Ishikawa (cell line): ENCODE measurements around the genes AQP11, AAMDC and NDUFC2.

- RRBS, result no CpG with 5 or more reads among the region's 2 CpGs
Measured at GRCh38 chr11:77252815-77253290, 48.6 kb downstream of the GDPD4 start.

- RRBS, result 1% methylated on average over 50 of the region's 103 CpGs
Measured at GRCh38 chr11:77589311-77590334, at the start of gene AQP11. AQP11 (plus strand) TSS chr11:77589953.

DNA sequence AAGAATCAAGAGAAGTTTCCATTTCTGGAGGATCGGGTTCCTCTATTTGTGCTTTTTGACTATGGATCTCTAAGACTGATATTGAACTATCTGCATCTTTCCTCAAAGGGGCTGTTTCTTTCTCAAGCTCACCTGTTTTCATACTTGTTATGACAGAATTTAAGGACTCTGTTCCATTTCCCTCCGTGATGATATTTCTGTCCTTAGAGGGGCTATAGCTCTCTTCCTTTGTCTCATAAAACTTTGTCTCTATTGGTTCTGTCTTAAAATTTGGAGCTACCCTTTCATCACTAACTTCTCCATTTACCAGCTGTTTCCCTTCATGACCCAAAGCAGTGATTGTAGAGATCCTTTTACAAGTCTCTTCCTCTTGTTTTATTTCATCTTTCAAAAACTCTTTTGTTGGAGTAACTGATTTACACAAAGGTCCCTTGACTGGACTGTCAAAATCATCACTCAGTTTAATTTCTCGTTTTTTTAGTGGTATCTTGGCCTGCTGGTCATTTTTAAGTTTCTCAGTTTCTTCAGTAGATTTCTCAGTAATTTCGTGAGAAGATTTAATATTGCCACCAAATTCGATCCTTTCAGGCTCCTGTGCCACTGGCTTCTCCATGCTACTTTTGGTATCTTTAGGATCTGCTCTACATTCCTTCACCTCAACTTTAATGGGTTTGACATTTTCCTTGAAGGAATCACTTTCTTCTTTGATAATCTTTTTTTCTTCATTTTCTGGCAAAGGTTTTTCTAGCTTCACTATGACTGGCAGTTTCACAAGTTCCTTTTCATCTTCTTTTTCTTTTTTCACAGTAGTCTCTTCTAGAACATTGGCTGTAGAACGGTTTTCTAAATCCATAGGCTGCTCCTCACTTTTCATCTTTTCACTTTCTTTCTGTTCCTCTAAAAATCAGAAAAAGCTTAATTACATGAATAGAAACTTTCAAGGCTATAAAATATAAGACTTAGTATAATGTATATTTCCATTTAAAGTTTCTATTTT, 64.3 kb upstream of the CLNS1A start:
- RRBS, result no CpG with 5 or more reads among the region's 6 CpGs

DNA sequence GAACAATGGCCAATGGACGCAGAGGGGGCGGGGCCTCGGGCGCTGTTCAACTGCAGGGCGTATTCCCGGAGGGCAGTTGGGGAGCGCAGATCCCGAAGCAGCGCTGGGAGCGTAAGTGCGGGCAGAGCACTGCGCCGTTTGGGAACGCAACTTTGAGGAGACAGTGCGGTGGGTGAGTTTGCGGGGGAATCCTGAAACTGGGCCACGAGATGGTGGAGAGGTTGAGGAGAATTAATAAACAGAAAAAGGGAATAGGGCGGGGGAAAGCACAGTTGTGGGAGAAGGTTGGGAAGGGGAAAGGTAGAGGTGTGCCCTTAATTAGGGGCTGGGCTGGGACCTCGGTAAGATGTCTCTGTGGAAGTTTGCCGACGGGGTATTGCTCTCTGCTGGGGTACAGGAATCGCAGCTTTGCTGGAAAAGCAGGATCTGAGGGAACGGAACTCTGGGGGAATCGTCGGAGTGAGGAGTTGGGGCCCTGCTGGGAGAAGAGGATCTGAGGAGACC, at the start of gene AAMDC:
AAMDC (plus strand) TSS at position 75 of the 504 bp plus-strand sequence.
- RRBS, result no CpG with 5 or more reads among the region's 25 CpGs

- RRBS, result no CpG with 5 or more reads among the region's 13 CpGs
Measured at GRCh38 chr11:78039856-78040866, 17.1 kb upstream of the KCTD14 start.

DNA sequence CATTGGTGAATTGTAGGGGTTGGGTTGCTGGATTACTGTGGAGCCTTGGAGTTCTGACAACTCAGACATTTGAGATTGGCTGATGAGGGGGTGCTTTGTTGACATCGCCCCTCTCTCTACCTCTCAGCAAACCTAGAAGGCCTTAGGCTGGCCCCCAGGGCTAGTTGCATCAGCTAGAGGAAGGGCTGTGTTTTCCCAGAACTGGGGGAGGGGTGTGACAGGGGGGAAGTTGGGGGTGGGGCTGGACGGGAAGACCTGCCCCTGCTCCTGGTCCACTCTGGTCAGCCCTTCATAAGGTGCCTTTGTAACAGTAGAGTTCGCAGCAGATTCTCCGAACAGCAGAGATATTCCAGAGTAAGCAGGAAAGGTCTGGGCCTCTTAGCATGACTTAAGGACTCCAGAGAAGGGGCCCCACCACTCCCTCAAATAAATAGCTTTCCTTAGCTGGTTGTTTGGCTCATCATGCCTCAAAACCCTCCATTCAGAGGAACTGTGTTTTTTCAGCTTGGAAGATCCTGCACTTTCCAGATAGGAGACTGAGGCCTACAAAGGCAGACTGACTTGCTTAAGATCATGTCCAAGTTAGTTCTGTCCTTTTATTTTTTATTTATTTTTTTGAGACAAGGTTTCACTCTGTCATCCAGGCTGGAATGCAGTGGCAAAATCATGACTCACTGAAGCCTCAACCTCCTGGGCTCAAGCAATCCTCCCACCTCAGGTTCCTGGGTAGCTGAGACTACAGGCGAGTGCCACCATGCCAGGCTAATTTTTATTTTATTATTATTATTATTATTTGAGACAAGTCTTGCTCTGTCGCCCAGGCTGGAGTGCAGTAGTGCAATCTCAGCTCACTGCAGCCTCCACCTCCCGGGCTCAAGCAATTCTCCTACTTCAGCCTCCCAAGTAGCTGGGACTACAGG, 12.3 kb upstream of the THRSP start:
- RRBS, result no CpG with 5 or more reads among the region's 7 CpGs

- RRBS, result 2% methylated on average over 5 of the region's 28 CpGs
Measured at GRCh38 chr11:78078853-78079526, 672 bp downstream of the NDUFC2 start.

DNA sequence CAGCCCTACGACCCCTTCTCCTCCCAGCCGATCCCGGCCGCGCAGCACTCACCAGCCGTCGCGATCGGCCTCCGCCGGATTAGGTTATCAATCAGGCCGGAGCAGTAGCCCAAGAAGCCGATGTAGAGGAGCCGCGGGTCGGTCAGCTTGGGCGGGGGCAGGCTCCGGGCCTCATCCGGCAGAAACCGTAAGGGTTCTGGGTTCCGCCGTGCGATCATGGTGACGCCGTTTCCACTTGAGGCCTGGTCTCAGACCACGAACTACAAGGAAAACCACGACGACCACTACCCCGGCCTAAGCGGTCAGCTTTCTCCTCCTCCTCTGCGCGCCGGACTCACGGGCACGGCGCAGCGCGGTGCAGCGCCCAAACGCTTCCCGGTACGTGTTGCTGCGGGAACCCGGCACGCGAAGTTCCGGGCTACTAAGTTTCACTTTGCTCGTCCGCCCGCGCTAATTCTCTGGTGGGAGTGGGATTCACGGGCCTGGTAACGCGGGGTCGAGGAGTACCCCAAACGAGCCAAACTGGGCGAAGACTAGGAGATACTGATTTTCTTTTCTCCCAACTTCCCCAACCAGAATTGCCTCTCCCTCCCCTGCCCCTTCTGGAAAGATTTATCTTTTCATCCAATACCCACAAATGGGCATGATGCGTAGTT, at the start of gene NDUFC2:
NDUFC2 (minus strand) TSS at position 336 of the 656 bp plus-strand sequence.
- RRBS, result 1% methylated on average over 35 of the region's 58 CpGs

DNA sequence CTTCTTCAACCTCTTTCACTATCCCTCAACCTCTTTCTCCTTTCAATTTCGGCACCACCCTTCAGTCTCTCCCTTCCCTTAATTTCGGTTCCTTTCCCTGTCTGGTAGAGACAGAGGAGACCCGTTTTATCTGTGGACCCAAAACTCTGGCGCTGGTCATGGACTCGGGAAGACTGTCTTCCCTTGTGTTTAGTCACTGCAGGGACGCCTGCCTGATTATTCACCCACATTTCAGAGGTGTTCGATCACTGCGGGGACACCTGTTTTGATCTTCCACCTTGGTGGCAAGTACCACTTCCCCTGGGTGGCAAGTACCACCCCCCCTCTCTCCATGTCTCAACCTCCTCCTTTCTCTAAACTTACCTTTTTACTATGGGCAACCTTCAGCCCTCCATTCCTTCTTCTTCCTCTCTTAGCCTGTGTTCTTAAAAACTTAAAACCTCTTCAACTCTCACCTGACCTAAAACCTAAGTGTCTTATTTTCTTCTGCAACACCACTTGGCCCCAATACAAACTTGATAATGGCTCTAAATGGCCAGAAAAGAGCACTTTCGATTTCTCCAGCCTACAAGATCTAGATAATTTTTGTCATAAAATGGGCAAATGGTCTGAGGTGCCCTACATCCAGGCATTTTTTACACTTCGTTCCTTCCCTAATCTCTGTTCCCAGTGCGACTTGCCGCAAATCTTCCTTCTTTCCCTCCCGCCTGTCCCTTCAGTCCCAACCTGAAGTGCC, 2.0 kb upstream of the NDUFC2 start:
- RRBS, result no CpG with 5 or more reads among the region's 13 CpGs

DNA sequence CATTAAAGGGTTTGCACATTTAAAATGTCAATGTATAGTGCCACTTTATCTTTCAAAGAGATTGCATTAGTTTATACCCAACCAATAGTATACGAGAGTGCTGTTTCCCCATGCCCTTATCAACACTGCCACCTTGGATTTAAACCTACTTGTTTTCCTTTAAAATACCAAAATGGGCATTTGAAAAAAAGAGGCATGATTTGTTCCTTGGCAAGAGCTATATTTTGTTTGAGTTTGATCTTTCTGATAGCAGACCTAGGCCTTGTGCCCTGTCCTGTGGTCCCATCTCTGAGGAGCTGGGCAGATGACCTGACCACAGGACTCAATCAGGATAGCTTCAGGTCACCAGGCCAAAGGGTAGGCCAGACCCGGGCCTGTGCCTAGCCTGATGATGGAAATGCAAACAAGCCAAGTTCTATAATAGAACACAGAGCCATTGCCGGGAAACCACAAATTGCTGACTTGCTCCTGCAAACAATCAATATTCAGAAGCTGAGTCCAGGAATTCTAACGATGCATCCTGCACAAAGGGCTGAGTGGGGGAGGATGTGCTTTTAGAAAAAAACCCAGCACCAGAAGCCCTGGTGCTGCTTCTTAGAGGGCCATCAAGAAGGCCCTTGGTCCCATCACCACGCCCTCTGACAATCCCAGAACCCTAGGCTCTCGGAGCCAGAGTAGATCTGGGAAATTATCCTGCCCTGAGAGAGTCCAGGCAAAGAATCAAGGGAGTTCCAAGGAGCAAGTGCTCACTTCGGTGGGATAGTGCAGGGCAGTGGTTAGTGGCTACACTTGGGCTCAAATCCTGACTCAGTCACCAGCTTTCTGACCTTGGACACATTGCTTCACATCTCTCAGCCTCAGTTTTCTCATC, 17.0 kb upstream of the ALG8 start:
- RRBS, result 88% methylated on average over 2 of the region's 7 CpGs

DNA sequence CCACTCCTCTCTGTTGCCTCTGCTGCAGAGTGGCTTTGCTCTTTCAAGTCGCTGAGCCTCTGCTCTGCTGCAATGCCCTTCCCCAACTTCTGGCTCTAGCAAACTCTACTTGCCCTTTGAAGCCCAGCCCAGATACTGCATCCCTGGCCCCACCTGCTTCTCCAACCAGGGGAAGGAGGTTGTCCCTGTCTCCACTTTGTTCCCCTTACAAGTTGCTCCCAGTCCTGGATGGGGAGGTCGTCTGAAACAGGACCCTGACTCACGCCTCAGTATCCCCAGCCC, 19.3 kb upstream of the ALG8 start:
- RRBS, result no CpG with 5 or more reads among the region's 3 CpGs

DNA sequence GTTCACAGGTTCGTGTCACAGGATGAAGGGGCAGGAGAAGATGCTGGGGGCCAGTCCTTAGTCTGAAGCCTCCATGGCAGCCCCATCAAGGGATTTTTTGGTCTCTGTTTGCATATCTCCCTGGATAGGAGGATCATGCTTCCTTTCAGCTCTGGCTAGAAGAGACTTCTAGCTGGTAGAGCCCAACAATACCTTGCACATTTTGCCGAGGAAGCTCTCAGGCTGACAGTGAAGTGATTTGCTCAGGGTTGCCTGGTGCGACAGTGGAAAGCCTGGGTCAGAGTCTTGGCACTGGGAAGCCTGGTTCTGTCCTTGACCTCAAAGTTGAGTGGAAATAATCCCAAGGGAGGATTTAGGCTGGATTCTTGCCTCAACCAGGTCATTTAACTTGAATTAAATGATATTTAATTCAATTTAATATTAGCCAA, 24.3 kb upstream of the ALG8 start:
- RRBS, result no CpG with 5 or more reads among the region's 3 CpGs

GRCh38 chr11:78202646-78203073, 13.9 kb downstream of the USP35 start:
- RRBS, result no CpG with 5 or more reads among the region's 4 CpGs

DNA sequence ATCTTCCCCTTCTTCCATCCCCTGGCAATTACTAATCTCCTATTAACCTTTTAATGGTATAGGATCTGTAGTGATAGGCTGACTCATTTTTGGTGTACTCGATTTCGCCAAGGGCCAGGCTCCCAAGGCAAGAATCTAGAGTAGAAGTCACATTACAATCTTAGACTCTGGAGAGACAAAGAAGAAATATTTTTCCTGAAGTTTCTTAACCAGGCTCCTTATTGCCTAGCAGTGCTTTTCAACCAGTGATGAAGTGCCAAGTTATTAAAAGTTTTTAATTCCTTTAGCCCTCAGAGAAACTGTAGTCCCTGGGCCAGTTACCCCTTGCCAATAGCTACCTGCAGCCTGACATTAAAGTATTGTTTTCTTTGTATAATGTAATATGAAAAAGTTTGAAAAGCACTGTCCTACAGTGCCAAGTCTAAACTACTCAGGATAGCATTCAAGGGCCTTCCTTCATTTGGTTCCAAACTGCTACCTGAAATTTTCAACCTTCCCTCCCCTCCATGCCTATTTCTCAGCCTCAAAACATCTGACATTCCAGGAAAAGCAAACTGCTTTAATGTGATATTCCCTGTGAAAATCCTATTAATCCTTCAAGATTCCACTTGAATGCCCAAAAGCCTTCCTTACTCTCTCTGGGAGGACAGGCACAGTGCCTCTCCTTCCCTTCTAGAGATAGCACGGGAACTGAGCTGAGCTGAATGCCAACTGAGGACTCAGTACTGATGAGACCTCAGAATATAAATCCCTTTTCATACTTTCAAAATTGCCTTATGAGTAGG, 113.1 kb downstream of the GAB2 start:
- RRBS, result no CpG with 5 or more reads among the region's 3 CpGs

GRCh38 chr11:78365007-78366011, 52.3 kb downstream of the GAB2 start:
- RRBS, result no CpG with 5 or more reads among the region's 6 CpGs

- RRBS, result no CpG with 5 or more reads among the region's 4 CpGs
Measured at GRCh38 chr11:78375579-78376210, 41.9 kb downstream of the GAB2 start.

DNA sequence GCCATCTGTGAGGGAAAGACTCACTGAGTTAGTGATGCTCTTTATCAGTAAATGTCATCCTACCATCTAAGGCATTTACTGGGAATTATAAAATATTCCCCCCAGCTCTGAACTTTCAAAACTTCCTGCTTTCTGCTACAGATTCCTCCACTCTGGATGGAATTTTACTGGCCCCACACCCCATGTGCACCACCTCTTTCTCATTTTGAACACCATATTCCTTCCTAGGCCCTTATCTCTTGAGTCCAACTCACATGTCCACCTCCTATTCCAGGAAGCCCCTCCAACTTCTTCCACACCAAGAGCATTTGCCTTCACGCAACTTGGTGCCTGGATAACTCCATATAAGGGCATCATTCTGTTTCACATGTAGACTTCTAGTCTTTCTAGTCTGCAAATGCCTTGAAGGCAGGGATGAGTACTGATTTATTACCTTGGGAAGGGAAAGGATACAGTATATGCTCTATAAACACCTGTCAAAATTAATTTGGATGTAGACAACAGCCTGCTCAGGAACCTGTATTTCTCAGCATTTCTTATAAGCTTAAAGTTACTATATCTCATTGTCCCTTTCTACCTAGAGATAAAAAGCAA, 17.5 kb downstream of the GAB2 start:
- RRBS, result no CpG with 5 or more reads among the region's 1 CpG

- RRBS, result no CpG with 5 or more reads among the region's 5 CpGs
Measured at GRCh38 chr11:78810280-78810610, 235.6 kb upstream of the NARS2 start.

GRCh38 chr11:78840556-78840984, 265.9 kb upstream of the NARS2 start:
- RRBS, result no CpG with 5 or more reads among the region's 4 CpGs

DNA sequence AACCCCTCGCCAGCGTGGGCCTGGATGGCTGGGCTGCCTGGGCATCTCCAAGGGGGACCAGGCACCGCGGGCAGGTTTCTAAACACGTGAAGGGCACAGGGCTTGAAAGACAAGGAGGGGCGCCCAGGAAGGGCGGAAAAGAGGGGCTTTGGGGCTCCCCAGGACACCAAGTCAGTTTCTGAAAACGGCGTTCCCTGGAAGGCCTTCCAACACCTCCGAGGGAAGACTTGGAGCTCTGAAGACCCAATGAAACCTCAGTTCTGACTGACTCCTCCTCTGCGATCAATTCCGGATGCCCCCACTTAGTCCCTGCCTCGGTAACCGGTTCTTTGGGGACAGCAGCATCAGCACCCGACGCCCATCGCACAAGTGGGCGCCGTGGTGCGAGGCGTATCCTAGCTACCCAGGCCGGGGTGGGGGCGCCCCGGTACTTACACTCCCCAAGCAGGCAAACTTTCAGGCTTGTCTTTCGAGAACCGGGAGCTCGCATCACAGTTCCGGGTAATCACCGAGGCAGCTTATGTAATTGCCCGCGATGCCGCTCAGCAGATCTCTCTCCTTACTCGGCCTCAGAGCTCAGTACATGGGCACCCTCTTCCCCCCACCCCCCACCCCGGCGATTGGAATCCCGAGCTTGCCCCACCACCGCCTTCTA, 2.2 kb downstream of the TENM4 start:
- RRBS, result 7% methylated on average over 12 of the region's 37 CpGs